Measurements from ENCODE around the genes PIANP, PTPN6 and PHB2.

DNA sequence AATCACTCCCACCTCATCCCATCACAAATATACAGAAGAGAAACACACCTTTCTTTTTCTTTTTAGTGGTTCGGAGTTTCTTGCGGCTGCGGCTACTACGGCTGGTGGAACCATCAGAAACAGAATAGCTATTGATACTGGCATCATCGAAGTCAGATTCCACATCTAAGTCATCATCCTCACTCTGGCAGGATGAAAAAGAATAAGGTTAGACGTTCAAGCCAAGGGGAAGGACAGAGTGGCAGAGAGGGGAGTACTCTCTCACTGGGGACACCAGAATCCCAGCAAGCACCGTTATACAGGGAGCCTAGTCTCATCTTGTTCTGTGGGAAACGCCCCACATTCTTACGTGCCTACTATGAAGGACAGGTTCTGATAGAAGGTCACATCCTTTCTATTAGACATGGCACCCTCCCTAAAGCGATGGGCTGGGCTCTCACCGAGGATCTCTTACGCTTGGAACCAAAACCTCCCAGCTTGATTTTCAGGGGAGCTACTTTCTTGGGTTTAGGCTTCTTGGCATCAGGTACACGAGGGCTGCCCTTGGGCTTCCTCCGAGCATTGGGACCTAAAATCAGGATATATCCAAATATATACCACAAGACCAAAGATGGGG lies 6.6 kb downstream of the CHD4 start:
- RRBS, 2 experiments: no CpG with 5 or more reads among the region's 14 CpGs

- RRBS, 2 experiments: no CpG with 5 or more reads among the region's 11 CpGs
These were observed 2.8 kb downstream of the CHD4 start for GRCh38 chr12:6604094-6605077.

- RRBS, 2 experiments: 1 to 3% methylated on average over 15 of the region's 69 CpGs
These were observed 681 bp downstream of the PIANP start for GRCh38 chr12:6699664-6700603.

DNA sequence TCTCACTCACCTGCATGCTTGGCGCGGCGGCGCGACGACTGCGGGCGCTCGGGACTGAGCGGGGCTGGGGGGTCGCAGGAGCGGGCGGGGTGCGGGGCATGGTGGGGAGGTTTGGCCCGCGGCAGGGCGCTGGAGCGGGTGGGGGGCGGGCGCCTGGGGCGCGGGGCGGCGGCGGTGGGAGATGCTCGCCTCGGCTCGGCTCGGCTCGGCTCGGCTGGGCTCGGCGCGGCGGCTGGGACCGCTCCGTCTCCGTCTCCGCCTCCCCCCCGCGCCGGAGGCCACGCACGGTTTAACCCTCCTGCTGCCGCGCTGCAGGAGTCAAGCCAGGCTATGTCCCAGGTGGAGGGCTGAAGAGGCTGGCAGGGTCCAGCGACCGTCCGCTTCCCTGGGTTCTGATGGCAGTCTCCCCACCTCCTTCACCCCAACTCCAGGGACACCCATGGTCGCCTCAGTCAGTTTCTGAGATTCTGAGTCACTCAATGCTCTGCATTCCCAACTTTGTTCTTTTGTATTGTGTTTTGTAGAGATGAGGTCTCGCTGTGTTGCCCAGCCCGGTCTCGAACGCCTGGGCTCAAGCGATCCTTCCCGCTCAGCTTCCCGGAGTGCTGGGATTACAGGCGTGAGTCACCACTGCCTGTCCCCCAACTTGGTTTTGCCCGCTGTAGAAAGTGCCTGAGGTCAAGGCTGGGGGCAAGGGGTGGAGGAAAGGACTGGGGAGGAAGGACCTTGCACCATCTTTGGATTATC lies at the start of gene PIANP:
TSS of gene PIANP (minus strand) at position 212 of the 747 bp plus-strand sequence.
- RRBS, 2 experiments: 84 to 93% methylated on average over 3 of the region's 59 CpGs

DNA sequence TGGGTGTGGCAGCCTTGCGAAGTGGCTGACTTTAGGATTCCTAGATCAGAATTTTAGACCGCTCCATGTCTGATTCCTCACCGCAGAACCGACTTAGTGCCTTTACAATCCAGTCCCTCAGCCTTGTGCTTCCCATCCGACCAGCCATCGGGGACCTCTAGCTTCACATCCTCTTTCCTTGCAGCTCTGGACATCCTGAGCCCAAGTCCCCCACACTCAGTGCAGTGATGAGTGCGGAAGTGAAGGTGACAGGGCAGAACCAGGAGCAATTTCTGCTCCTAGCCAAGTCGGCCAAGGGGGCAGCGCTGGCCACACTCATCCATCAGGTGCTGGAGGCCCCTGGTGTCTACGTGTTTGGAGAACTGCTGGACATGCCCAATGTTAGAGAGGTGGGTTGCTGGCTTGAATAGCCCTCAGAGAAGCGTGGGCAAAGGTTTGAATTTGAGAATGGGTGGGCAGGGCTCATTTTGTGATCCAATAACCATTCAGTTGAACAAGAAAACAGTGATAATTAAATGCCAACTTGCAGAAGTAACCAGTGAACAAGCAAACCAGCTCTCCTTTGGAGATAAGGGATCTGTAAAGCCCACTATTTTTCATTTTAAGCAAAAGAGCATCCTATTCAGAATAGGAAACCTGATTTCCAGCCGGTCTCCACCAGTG lies 715 bp downstream of the COPS7A start:
- RRBS, 2 experiments: no CpG with 5 or more reads among the region's 12 CpGs

DNA sequence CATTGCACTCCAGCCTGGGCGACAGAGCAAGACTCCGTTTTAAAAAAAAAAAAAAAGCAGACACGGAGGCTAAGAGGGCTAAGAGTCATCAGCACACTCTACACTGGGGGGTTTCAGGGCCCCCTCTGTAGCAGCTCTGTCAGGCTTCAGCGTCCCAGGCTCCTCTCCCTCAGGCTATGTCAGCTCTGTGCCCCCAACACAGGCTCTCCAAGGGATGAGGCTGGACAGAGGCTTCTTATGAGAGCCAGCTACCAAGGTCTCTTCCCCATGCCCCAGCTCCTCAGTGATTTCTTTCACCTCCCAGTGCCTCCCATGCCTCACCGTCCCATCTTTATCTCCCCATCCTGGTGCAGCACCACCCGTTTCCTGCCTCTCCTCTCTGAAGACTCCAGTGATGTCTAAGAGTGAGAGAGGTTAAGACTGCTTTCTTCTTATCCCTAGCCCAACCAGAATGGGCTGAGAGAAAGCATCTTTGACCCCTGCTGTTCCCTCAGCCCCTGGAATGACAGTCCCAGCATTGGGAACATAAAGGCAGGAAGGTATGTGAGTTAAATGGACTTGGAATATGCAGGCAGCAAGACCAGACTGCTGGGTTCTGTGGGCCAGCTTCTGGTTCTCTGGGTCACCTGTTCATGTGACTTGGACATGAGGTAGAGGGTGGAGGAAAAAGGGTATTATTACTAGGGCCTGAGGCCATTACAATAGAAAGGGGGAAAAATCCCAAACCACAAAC lies 8.1 kb downstream of the MLF2 start:
- RRBS, 2 experiments: no CpG with 5 or more reads among the region's 6 CpGs

DNA sequence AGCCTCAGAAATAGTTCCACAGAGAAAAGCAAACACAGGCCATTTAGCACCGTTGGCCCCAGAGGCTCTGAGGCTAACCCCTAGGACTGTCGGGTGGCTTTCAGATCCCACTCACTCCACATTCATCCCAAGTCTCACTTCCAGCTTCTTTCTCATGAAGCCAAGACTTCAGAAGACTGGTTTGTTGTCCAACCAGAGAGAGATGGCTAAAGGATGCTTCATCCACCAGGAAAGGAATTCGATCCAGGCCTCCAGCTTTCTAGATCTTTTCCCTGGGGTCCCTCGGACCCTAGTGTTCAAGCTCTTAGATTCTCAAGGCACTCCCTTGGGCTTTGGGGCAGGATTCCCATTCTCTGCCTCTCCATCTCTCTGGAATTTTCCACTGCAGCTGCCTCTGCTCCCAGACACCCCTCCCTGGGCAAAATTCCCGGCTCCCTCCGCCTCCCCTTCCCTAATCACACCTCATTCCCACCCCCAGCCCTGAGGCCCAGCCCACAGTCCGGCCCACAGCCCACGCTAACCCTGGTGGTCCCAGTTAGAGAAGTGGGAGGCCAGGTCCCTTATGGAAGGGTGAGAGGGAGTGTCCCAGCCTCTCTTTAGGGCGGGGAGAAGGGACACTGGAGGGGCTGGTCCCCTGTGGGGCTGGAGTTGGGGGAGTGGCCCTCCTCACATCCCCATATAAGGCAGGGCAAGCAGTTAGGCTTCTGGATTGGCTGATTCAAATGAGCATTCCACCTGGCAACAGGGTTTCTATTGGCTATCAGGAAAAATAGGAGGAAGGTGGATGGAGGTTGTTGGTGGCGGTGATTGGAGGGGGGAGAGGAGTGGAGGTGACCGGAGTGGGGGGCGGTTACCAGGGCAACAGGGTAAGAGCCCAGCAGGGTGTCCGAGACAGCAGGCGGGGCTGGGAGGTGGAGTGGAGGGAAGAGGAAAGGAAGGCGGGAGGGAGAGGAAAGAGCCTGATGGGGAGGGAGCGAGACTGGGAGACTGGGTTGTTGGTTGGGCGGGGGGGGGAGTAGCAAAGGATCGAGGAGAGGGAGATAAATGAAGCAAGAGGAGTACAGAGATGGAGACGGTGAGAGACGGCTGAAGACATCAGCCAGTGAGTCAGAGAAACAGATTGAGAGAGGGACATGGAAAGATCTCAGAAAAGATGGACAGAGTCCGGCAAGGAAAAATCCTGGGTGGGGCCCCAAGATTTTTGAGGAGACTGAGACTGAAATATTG lies 2.1 kb upstream of the PTMS start:
- RRBS, 2 experiments: 4 to 7% methylated on average over 1 of the region's 21 CpGs

DNA sequence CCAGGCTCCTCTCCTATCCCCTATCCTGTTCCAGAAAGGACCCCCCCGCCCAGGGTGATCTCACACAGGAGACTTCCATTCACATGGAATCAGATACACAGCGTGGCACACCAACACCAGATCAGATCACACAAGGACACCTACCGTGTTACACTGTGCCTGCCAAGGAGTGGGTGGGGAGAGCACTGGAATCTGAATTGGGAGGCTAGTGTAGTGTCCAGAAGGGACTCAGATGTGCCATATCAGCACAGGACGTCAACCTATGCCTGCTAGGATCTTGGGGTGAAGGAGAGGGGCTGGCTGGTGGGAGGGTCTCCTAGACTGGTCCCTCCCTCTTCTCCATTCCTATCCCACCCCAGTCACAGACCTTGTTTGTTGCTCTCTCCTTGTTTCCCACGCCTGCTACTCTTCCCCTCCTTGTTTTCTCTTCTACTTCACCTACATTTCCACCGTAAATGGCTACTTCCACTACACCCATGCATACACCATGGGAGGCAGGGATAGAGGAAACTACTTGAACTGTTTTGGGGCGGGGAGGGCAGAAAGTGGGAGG lies 2.4 kb downstream of the PTMS start:
- RRBS, 2 experiments: no CpG with 5 or more reads among the region's 7 CpGs

GRCh38 chr12:6825064-6826074 lies 2.8 kb upstream of the P3H3 start:
- RRBS, 2 experiments: no CpG with 5 or more reads among the region's 29 CpGs

DNA sequence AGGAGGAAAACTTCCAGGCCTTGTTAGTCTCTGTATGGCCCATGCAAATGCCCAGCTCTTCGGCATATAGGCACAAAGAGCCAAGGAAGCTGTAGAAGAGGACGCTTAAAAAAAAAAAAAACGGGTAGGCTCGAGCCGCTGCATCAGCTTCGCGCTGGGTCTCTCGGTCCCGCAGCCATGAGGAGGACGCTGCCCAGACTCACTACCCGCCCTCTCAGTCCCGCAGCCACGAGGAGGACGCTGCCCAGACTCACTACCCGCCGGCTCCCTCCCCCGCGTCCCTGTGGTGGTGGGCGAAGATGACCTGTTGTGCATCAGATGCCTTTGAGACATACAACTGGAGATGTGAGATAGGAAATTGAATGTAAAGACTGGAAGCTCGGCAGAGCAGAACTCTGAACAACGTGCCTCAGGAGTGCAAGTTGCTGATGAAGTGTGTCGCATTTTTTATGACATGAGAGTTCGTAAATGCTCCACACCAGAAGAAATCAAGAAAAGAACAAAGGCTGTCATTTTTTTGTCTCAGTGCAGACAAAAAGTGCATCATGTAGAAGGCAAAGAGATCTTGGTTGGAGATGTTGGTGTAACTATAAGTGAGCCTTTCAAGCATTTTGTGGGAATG lies 11.5 kb upstream of the SPSB2 start:
- RRBS, 2 experiments: no CpG with 5 or more reads among the region's 23 CpGs

- RRBS, 2 experiments: no CpG with 5 or more reads among the region's 6 CpGs
These were observed 12.7 kb upstream of the SPSB2 start for GRCh38 chr12:6885872-6886173.

DNA sequence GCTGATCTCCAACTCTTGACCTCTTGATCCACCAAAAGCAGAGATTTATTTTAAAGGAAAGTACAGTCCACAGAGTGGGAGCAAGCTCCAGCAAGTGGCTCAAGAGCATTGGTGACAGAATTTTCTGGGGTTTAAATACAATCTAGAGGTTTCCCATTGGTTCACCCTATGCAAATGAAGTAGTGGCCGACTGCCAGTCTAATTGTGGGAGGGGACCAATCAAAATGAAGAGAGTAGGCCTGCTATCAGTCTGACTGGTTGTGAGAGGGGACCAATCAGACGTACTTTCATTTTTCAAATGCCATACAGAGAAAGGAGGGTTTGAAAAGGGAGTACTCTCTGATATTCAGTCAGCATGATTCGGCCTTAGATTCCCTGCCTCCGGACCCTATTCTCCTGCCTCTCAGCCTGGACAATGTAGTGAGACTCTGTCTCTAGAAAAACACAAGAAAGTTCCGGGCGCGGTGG lies 3.8 kb upstream of the LRRC23 start:
- RRBS, 2 experiments: no CpG with 5 or more reads among the region's 7 CpGs

- RRBS, 2 experiments: no CpG with 5 or more reads among the region's 15 CpGs
These were observed 2.4 kb upstream of the C12orf57 start for GRCh38 chr12:6941331-6941817.

- RRBS, 2 experiments: 89% methylated on average over 5 of the region's 27 CpGs
These were observed at the start of gene PTPN6 for GRCh38 chr12:6951154-6951869. Gene PTPN6, plus strand, starts transcription at chr12:6951356.

- RRBS, 2 experiments: 92 to 97% methylated on average over 4 of the region's 14 CpGs
These were observed 1.5 kb downstream of the PTPN6 start for GRCh38 chr12:6952620-6953047.

DNA sequence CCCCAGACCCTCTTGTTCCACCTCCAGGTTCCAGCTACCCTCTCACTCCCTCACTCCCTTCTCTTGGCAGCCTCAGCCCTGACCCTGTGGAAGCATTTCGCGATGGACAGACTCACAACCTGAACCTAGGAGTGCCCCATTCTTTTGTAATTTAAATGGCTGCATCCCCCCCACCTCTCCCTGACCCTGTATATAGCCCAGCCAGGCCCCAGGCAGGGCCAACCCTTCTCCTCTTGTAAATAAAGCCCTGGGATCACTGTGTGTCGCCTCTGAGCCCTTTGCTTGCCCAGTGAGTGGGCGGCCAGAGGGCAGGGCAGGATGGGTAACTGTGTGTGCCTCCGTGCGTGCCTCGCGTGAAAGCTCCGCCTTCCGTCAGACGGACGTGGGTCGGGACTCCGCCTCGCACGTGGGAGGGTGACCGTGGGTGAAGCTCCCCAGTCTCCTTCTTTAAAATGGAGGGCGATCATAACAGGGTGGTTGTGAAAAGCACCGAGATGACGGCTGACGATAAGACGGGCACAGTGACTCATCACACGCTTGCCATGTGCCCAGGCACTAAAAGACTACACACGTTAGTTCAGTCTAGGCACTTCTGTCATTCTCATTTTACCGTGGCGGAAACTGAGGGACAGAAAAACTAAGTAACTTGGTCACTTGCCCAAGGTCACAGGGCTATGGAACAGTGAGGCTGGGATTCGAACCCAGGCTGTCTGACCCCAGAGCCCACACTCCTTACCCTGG lies 9.2 kb downstream of the PHB2 start:
- RRBS, 2 experiments: no CpG with 5 or more reads among the region's 27 CpGs

DNA sequence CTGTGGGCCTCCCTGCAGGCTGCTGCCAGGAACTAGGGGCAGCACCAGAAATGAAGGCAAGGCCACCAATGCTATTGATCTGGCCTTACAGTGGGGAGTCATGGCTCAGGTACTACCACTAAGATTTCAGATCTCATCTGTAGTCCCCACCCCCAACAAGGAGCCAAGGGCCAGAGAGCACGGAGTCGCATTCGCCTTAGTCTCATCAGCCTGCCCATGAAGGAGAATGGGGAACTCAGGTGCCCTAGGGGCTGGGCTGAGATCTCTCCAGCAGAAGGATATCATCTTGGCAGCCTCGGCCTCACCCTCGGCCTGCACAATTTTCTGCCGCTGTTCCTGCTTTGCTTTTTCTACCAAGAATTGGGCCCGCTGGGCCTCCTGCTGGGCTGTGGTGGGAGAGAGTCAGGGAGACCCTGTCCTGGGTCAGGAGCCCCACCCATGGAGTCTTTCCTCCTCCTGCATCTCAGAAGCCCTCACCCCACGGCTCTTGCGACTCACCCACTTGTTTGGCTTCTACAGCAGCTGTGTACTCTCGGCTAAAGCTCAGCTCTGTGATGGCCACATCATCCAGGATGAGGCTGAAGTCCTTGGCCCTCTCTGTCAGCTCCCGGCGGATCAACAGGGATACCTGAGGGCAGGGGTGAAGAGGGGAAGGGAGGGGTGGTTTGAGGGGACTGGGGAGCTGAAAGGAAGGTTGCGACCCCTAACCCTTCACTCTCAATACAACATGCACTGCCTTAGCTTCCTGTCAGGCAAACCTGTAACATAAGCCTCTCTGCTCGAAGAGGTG lies 2.9 kb downstream of the PHB2 start:
- RRBS, 2 experiments: no CpG with 5 or more reads among the region's 14 CpGs

- RRBS, 2 experiments: under 1 to 1% methylated on average over 12 to 17 of the region's 64 CpGs
These were observed at the start of gene PHB2 for GRCh38 chr12:6970001-6970996. Gene PHB2, minus strand, starts transcription at chr12:6970664.

GRCh38 chr12:6994931-6995261 lies 23.4 kb downstream of the LPCAT3 start:
- RRBS, 2 experiments: no CpG with 5 or more reads among the region's 2 CpGs

- RRBS, 2 experiments: no CpG with 5 or more reads among the region's 6 CpGs
These were observed 22.4 kb downstream of the LPCAT3 start for GRCh38 chr12:6995584-6996522.